Body of pancreas (tissue), 2 donors: ENCODE measurements around a stretch of chr22.

- PRO-cap = no peak
- RAMPAGE, long total RNA, 2 experiments = no peak in any of the 2 experiments
Observed at GRCh38 chr22:36291808-36292372, 39.0 kb downstream of the APOL1 start.

GRCh38 chr22:36357778-36358147 is 30.0 kb downstream of the MYH9 start:
- PRO-cap = no peak
- RAMPAGE, long total RNA, 2 experiments = no peak in any of the 2 experiments

DNA sequence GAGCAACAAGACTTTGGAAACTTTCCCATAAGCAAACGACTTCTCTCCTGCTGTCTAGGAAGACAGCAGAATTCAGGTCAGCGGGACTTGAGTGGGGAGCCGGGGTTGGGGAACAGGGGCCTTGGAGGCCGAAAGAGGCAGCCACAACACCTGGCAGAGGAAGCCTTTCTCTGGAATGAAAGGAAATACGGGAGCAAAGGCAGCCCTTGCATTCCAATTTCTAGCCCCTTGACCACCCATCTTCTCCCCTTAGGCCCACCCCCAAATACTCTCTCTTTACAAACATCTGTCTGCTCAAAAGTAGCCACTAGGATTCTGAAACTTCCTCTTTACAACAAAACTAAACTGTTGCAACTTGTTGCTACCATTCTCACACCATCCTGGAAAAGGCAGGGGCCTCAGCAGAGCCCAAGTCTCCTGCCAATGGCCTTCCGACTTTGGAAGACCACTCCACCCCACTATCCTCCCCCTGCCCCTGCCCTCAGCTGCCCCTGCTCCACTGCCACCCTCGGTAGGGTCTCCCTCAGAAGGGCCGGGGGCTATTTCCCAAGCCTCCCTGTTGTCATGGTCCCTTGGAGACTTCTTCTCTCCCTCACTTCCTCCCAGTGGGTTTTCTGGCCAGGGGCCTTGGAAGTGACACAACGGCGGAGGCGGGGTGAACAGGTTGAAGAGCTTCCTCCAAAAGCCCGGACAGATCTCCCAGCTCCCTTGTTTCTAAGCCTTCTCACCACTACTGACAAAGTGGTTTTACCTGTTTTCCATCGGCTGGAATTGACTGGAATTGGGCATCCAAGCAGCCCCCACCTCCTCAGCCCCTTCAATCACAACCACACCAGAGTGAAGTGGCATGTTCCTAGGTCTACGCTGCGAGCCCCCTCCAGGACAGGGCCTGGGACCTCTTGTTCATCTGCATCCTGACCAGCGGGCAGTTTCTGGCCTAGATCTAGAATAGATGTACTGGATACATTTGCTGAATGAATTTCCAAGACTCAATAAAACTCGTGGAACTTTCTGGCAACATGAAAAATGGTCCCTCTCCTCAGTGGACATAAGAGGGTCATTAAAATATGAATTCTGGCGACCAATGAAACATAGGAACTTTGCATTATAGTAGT is 14.6 kb downstream of the MYH9 start:
- PRO-cap = no peak
- RAMPAGE, long total RNA, 2 experiments = no peak in any of the 2 experiments

DNA sequence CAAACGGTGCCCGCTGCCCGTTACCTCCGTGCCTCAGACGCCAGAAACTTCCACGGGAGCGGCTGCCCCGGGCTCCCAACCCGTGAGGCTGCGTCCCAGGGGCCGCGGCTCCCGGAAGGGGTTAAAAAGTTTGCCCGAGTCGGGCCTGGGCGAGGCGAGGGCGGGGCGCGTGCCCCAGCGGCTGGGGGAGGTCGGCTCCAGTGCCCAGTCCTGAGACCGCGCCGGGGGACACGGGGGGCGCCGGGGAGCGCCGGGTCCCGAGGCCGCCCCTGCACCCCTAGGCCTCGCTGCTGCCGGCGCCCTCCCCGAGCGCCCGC is 507 bp downstream of the MYH9 start:
- PRO-cap = no peak
- RAMPAGE, long total RNA, 2 experiments = no peak in any of the 2 experiments

DNA sequence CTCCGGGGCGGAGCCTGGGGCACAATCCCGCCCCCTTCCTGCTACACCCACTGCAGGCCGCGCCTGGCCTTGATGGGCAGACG is 126 bp upstream of the MYH9 start:
- PRO-cap = no peak
- RAMPAGE, long total RNA, 2 experiments = no peak in any of the 2 experiments

GRCh38 chr22:36398487-36399044 is 10.8 kb upstream of the MYH9 start:
- PRO-cap = no peak
- RAMPAGE, long total RNA, 2 experiments = no peak in any of the 2 experiments

DNA sequence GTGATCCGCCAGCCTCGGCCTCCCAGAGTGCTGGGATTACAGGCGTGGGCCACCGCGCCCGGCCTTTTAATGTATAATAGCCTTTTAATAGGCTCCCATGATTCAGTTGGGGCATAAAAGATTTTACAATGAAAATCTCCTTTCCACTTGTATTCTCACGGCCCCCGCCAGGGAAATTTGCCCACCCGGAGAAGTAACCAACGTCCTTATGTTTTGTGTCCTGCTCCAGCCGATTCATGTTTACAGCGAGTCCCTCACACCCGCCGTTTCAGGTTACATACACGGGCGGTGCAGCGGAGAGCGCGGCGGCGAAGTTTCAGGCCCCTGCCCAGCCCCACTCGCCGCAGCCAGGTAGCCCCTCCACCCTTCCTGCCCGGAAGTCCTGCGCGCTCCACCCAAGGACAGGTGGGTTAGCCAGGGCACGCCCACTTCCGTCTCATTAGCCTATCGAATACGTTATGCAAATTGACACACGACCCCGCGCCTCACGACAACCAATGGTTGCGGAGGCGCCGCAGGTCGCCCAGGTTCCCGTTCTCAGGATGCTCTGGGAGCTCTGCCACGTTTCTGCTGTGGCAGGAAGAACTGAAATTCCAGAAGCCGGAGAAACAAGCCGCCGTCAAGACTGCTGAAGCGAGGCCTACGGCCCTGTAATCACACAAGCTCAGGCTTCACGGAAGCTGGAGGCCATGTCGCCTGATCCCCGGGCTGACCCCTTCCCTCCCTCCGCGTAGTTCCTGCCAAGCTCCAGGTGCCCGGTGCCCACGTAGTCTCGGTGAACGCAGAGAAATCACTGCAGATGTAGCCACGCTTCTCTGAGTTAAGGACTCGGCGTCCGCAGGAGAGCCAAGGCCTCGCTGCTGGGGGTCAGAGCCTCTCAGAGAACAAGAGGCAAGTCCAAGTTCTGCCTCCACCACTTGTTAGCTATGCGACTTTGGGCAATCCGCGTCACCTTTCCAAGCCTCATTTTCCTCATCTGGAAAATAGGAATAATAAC is 22.3 kb upstream of the MYH9 start:
- PRO-cap = bidirectional peak, plus-strand start at position 596 of the sequence, minus-strand start at position 371 of the sequence
- RAMPAGE, long total RNA, 2 experiments = no peak in any of the 2 experiments

GRCh38 chr22:36419199-36419925 is 31.6 kb upstream of the MYH9 start:
- PRO-cap = no peak
- RAMPAGE, long total RNA, 2 experiments = no peak in any of the 2 experiments

DNA sequence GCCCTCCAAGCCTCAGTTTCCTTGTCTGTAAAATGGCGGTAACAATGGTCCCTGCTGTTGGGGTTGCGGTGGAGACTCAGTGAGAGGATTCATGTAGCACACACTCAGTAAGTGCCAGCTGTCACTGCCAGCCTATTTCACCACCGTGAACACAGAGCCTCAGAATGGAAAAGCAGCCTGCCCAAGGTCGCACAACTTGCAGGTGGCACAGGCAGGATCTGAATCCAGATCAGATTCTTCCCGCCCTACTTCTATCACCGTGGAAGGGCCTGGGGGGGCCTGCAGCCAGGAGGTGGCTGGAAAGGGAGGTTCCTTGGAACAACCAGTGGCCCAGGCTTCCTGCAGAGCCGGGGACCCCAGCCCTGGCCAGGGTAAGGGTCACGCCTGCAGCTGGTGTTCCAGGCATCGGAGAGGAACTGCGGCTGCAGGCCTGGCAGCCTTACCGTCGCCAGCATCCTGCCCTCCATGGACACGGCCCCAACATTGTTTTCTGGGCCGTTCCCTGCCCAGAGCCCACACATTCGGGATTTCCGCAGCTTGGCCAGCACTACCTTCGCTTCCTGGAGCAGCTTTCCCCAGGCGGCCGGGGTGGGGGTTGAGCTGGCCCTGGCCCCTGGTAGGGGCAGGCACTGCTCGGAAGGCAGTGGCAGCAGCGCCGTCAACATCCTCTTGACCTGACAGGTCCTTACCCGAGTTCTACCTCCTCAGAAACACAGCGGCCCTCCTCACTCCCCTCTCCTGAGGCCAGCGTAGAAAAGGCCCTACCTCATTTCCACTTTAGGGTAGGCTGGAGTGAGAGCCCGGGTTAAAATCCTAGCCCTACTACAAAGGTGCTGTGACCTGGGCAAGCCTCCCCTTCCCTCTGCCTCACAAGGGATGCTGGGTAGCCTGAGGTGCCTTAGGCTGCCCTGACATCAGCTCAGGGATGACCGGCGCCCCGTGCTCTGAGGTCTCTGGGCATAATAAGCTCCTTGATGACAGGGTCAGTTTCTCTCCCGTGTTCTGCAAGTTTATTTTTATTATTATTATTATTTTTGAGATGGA is 17.6 kb downstream of the TXN2 start:
- PRO-cap = unidirectional peak, minus-strand start at position 220 of the sequence; bidirectional peak, plus-strand start at position 707 of the sequence, minus-strand start at position 411 of the sequence
- RAMPAGE, long total RNA, 2 experiments = no peak in any of the 2 experiments

DNA sequence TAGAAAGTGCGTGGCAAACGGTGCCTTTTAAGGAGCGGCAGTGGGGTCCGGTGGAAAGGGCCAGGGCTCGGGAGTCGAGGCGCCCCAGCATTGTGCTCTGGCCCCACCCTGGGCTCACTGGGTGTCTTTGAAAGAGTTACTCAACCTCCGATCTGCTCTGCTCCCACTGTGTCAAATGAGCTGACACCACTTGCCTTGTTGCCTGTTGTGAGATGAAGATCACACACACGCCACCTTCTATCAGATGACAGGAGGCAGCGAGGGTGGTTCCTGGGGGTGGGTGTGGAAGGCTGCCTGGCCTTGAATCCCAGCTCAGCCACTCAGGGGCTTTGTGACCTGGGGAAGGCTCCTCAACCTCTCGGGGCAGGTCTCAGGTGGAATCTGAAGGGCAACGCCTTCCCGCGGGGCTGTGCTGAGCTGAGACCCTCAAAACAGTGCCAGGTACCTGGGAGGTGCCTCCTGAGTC is 15.7 kb downstream of the TXN2 start:
- PRO-cap = bidirectional peak, plus-strand start at position 30 of the sequence, minus-strand start outside the sequence
- RAMPAGE, long total RNA, 2 experiments = start-site peak on the plus strand in 1 of 2 experiments, centred at position 54 of the sequence, 15 reads per replicate

DNA sequence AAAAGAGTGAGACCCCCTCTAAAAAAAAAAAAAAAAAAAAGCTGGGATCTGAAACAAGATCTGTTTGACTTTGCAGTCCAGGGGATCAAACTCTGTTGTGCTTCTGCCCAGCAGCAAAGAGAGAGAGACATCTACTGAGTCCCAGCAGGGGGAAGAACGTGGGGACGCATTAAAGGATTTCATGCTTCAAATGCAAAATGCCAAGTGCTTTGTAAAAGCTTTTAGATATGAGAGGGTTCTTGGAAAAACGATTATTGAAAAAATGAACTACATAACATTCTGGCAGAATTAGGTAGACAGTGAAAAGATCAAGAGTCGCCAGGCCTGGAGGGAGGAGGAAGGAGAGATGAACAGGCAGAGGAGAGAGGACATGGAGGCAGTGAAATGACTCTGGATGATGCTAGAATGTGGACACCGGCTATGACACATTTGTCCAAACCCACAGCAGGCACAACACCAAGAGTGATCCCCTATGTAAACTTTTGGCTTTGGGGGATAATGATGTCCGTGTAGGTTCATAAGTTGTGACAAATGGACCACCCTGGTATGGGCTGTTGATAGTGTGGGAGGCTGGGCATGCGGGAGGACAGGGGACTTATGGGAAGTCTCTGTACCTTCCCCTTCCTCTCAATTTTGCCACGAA is 9.4 kb downstream of the TXN2 start:
- PRO-cap = no peak
- RAMPAGE, long total RNA, 2 experiments = no peak in any of the 2 experiments

- PRO-cap = no peak
- RAMPAGE, long total RNA, 2 experiments = no peak in any of the 2 experiments
Observed at GRCh38 chr22:36523032-36523472, 5.9 kb downstream of the EIF3D start.

DNA sequence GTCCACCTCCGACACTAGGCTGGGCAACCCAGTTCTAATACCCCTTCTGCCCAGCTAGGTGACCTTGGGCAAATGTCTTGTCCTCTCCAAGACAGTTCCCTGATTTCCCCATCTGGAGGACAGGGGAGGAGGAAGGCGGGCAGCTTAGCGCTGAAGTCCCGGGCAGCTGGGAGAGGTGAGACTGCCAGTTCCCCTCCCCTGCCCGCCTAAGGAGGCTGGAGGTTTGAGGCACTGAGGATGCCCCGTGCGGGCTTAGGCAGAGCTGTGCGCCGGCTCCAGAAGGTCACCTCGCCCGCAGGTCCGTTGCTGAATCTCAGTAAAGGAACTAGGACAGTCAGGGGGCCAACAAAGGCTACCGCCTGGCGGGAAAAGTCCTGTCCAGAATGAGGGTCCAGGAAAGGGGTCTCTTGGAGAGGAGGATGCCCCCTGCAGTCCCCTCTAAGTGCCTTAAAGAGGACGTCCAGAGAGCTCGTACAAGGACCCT is 650 bp downstream of the PVALB start:
- PRO-cap = no peak
- RAMPAGE, long total RNA, 2 experiments = no peak in any of the 2 experiments

DNA sequence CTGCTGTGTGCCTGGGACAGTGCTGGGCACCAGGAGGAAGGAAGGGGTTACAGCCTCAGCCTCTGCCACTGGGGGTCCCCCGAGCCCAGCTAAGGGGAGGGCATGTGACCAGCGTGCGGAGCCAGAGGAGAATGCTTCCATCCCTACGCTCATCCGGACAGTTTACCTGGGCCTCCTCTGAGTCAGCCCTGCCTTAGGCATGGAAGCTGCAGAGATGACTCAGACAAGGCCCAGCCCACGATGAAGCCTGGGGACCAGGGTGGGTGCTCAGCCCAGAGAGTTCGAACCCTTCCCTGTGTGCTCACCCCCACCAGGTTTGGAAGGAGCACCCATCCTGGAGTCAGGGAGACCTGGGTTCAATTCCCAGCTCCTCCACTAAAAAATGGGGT is 11.0 kb downstream of the NCF4 start:
- PRO-cap = no peak
- RAMPAGE, long total RNA, 2 experiments = no peak in any of the 2 experiments

DNA sequence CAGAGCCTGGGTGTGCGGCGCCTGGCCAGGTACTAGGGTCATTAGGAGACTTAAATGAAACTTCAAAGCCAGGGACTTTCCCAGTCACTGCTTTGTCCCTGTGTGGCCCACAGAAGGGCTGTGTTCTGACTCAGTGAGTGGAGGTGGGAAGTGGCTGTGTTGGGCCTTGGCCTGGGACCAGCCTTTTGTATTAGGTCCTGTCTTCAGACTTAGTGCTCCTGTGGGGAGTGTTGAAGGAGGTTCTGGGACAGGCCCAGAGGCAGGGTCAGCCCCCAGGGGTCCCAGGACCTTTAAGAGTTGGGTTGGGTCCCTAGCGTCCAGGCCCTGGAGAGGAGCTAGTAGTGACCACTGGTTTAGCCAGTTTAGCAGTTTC is 13.3 kb downstream of the NCF4 start:
- PRO-cap = no peak
- RAMPAGE, long total RNA, 2 experiments = no peak in any of the 2 experiments

DNA sequence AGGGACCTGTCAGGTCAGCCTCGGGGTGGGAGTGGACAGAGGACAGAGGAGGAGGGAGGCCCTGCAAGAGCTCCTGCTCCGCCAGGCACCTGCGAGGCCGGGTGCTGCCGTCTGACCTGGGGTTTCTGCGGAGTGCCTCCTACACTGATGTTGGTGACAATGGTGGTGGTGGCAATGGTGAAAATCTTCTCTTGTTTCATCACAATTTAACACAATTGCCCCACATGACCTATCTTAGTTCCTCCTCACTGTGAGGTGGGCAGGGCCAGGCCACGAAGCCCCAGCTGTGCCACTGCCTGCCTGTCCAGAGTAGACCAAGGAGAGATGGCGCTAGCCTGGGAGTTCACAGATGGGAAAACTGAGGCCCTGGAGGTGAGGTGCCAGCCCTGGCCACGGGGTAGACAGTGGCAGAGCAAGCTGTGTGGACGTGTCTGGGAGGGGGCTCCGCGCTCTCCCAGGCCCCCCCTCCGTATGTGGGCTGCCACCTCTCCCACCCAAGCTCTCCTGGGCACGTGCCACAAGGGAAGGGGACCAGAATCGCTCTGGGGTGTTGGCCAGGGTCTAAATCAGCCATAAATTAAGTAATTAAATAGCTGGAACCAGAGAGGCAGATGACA is 10.1 kb downstream of the CSF2RB start:
- PRO-cap = no peak
- RAMPAGE, long total RNA, 2 experiments = no peak in any of the 2 experiments

- PRO-cap = no peak
- RAMPAGE, long total RNA, 2 experiments = no peak in any of the 2 experiments
Observed at GRCh38 chr22:37017282-37018063, 1.8 kb downstream of the TST start.

DNA sequence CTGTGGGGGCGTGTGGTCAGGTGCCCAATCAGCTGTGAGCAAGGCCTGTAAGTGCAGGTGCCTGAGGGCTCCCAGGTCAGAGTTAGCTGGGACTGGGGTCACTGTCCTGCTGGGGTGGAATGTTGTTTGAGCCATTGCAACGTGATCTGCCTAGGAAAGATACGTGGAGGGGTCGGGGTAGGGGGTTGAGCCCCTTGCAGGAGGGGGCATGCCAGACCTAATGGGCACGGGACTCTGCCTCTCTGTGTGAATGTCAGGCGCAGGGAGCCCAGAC is 17.0 kb upstream of the TMPRSS6 start:
- PRO-cap = no peak
- RAMPAGE, long total RNA, 2 experiments = no peak in any of the 2 experiments

- PRO-cap = no peak
- RAMPAGE, long total RNA, 2 experiments = no peak in any of the 2 experiments
Observed at GRCh38 chr22:37145682-37146540, 3.8 kb downstream of the IL2RB start.

- PRO-cap = bidirectional peak, plus-strand start at chr22:37199654, minus-strand start at chr22:37199332
- RAMPAGE, long total RNA, 2 experiments = start-site peak on the minus strand in 2 of 2 experiments, at chr22:37199351-37199406 at its widest, 6 to 15 reads per replicate
Observed at GRCh38 chr22:37199267-37199753, 11.3 kb upstream of the C1QTNF6 start.